SP-49 (cell line): ENCODE results near the genes MTFMT, UBAP1L, HACD3 and LCTL.

DNA sequence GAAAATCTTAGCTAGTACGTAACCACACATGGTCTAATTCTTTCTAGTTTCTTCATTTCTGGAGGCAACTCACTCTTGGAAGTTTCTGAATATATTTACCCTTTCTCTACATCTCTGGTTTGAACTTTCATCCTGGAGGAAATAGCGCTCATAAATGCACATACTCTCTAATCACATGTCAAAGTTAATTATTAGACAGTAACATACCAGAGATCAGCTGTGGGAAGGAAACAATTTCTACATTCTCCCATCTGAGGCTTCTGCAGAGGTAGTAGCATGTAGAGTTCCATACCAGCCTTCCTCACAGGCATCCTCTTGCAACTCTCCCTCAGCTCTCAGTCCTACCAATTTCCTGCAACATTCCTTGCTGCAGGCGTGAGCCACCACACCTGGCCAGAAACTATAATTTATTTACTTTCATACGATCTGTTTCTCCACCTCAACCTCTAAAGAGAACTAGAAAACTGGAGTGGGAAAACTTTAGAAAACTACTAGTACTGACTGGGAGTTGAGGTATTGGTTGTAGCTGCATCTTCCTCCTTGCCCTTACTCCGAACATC lies 132.4 kb downstream of the RBPMS2 start:
- PRO-cap: no peak

DNA sequence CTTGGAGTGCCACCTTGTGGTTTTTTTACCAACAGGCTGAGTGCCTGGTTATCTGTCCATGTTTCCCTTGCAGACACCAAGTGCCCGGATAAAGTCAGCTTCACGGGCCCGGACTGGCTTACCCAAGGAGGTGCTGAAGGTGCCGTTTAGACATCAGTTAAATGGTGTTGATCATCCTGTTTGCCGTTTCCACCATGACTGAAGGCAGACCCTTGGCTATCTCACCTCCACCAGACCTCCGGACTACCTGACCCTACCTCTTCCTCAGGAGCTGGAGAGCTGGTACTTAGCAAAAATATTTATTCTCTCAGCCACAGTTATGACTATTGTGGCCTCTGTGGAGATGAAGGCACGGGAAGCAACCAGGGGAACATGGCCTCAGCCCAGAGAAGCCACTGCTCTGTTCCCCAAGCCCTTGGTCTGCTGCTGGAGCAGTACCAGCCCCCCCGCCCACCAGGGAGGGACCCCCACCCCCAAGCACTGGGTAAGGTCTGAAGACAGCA lies 93.7 kb downstream of the RBPMS2 start:
- PRO-cap: no peak

DNA sequence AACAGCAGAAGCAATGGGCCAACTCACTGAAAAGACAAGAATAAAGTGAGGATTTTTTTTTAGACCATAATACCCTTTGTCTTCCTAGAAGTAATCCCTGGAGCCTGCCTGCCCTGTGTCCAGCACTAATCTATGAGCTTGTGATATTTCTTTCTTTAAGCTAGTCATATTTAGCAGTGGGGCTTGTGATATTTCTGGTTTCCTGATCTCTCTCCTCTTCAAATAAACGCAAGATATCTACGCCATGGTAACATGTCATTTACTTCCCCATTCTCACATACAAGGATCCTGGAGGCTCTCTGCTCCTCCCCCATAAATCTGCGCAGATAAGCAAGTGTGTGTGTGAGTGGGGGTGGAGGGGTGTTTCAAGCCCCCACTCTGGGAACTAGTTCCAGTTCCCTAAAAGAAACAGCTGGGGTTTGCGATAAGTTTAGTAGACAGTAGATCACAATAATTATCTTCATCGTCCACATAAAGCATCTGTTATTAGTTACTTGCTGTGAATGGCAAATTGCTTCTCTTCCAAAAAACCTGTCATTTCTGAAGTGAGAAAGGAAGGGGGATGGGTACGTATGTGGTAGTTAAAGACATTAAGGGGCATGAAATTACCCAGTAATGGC lies 79.9 kb downstream of the RBPMS2 start:
- PRO-cap: no peak

- PRO-cap: bidirectional peak, plus-strand start at chr15:64703432, minus-strand start at chr15:64703215
These were observed 72.5 kb downstream of the RBPMS2 start for GRCh38 chr15:64702405-64703724.

DNA sequence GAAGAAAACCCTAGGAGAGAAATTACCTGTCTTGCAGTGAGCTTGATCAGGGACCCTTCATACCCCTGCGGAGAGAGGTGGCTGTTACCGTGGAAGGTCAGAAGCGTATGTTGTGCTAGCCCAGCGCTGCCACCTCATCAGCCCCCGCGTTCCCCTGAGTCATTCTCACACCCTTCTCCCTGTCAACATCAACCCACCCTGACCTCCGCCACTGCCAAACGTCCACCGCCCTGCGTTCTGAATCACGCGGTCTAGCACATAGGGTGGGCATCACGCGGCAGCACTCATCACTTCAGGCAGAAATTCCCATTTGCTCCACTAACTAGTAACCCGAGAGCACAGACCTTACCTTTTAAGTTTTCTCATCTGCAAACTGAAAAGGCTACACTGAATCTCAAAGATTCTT lies 25.1 kb downstream of the RBPMS2 start:
- PRO-cap: no peak

DNA sequence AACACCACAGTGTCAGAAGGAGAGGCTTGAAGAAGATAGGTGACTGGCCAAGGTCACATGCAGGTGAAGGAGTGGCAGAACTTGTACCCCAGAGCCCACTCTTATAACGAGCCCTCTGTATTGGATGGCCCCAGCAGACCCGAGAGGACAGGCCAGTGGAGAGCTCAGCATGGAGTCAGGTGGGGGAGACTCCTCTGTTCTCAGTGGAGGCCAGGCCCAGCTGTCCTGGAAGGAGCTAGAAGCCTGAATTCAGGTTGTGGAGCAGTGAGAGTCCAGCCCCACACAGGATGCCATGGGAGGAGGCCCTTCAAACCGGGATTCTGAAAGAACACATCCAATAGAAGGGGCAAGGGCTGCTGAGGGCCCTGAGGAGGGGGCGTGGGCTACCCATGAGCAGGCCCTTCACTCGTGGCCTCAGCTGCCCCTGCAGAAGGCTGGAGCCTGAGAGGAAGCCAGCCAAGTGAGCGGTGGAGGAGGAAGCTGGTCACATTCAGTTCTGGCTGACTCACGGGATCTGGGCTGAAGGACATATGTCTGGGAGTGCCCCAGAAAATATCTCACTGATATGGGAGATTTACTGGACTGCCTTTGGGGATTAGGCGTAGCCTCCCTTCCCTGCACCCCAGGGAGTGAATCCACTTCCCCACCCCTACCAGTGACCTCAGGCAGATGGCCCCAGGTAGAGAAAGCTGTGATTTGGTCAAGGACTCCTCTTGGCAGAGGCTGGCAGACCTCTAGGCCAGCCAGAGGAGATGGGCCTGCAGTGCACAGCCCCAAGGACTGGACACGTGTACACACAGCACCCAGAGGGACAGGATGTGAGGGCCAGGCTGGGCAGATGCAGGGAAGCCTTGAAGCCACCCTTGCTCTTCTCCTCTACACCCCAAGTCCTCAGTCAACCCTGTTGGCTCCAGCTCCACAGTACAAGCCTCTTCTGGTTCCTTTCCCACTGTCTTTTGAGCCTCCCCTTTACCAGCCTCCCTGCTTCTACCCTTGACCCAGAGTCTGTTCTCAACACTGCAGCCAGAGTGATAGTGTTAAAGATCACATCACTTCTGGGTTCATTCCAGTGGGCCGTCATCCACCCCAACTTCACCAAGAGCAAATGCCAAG lies 14.3 kb upstream of the ANKDD1A start:
- PRO-cap: no peak

GRCh38 chr15:64963311-64963877 lies 26.3 kb downstream of the SPG21 start:
- PRO-cap: no peak

- PRO-cap: unidirectional peak, minus-strand start at chr15:65029639
These were observed at the start of gene MTFMT for GRCh38 chr15:65028757-65029803. TSS of gene MTFMT (minus strand) at chr15:65029639.

- PRO-cap: no peak
These were observed 3.6 kb upstream of the MTFMT start for GRCh38 chr15:65033043-65033459.

DNA sequence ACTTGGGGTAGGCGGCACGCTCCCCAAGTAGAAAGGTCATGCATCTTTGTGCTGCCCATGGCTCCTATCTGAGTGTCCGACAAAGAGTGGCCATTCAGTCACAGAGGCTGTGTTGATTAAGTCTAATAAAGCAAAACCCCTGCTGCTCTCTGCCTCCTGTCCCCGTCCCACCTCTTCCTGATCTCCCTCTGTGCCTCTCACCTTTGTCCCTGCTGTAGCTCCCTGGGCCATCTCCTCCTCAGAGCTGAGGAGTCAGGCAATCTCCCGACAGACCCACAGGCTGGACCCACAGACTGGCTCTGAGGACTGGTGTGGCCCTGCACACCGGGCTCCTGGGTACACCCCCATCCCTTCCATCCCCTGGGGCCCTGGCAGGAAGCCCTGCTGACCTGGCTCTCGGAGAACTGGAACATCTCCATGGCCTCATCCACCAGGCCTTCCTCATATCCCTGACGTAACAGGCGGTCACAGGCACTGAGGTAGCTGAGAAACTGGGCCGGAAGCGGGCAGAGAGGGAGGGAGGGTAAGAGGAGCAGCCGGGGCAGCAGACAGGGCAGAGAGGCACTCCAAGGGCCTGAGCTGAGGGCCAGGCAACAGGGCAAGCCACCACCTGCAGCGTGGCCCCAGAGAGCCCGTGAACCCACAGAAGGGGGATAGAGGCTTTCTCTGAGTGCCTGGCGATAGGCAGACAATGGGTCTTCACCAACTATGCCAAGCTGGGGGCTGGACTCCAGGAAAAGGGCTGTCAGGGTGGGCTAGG lies 17.7 kb downstream of the KBTBD13 start:
- PRO-cap: no peak

- PRO-cap: no peak
These were observed at the start of gene UBAP1L for GRCh38 chr15:65115138-65115352. TSS of gene UBAP1L (minus strand) at chr15:65115200.

DNA sequence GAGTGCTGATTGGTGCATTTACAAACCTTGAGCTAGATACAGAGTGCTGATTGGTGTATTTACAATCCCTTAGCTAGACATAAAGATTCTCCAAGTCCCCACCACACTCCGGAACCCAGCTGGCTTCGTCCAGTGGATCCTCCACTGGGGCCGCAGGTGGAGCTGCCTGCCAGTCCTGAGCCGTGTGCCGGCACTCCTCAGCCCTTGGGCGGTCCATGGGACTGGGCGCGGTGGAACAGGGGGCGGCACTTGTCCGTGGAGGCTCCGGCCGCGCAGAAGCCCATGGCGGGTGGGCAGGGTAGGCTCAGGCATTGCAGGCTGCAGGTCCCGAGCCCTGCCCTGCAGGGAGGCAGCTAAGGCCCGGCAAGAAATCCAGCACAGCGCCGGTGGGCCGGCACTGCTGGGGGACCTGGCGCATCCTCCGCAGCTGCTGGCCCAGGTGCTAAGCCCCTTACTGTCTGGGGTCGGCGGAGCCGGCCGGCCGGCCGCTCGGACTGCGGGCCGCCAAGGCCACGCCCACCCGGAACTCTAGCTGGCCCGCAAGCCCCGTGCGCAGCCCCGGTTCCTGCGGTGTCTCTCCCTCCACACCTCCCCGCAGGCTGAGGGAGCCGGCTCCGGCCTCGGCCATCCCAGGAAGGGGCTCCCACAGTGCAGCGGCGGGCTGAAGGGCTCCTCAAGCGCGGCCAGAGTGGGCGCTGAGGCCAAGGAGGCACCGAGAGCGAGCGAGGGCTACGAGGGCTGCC lies 14.4 kb upstream of the PARP16 start:
- PRO-cap: no peak

DNA sequence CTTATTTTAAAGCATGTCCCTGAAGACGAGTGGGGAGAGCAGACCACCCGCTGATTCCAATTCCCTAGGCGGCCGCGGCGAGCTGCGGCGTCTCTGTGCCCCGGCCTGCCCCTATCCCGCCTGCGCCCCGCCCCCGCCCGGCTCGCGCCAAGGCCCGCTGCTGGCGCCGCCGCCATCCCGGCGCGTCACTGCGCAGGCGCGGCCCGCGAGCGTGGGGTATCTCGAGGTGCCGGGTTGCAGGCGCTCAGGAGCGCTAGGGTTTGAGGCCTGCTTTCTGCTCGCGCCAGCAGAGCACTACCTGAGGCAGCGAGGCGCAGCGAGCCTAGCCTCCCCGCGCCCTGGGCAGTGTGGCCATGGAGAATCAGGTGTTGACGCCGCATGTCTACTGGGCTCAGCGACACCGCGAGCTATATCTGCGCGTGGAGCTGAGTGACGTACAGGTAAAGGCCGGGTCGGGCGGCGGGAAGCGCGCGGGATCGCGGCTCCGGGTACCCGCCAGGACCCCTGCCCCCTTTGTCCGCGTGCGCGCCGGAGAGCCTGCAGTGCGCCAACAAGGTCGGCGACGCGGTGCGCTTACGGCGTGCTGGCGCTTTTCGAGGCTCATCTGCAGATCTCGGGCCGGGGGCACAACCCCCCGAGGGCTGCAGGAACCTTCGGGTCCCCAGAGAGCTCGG lies at the start of gene HACD3:
Gene HACD3, plus strand, starts transcription at position 185 of the 674 bp plus-strand sequence.
- PRO-cap: bidirectional peak, plus-strand start at position 208 of the sequence, minus-strand start at position 124 of the sequence

GRCh38 chr15:65530953-65531514 lies 771 bp downstream of the HACD3 start:
- PRO-cap: no peak

DNA sequence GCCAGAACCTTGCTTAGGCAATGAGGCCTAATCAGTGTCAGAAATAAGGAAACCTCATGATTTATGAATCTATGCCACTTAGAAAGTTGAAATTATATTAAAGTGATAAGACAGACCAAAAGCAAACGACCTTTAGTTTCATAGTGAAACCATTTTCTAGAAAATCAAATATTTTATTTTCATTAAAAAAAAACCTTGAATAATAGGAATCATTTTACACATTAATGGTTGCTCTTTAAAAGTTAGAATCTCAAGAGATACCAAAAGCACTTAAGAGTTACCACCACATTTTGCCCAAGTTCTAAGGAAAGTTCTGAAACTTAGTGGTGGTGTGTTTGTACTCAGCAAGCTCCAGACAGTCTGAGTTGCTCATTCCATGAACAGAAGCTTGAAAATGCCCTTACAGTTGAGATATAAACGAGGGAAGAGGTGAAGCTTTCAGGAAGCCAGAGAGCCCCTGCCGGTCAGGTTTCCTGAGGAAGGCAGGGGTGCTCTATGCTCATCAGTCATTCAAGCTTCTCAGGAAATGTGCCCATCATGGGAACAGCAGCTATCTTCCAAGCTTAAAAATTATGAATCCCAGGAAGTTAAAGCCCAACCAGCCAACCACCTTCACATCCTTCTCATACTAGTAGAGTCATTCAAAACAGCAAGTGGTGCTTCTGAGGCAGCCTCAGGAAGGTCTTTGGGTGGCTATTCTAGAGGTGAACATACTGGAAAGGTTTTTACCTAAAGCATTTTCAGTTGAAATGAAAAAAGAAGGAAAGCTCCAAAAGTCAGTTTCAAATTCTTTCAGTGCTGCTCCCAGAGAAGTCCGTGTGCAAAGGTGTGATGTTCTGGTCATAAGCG lies 32.1 kb downstream of the INTS14 start:
- PRO-cap: no peak

- PRO-cap: no peak
These were observed 2.1 kb downstream of the DENND4A start for GRCh38 chr15:65789782-65790586.

GRCh38 chr15:66387711-66387791 lies 839 bp downstream of the MAP2K1 start:
- PRO-cap: no peak

DNA sequence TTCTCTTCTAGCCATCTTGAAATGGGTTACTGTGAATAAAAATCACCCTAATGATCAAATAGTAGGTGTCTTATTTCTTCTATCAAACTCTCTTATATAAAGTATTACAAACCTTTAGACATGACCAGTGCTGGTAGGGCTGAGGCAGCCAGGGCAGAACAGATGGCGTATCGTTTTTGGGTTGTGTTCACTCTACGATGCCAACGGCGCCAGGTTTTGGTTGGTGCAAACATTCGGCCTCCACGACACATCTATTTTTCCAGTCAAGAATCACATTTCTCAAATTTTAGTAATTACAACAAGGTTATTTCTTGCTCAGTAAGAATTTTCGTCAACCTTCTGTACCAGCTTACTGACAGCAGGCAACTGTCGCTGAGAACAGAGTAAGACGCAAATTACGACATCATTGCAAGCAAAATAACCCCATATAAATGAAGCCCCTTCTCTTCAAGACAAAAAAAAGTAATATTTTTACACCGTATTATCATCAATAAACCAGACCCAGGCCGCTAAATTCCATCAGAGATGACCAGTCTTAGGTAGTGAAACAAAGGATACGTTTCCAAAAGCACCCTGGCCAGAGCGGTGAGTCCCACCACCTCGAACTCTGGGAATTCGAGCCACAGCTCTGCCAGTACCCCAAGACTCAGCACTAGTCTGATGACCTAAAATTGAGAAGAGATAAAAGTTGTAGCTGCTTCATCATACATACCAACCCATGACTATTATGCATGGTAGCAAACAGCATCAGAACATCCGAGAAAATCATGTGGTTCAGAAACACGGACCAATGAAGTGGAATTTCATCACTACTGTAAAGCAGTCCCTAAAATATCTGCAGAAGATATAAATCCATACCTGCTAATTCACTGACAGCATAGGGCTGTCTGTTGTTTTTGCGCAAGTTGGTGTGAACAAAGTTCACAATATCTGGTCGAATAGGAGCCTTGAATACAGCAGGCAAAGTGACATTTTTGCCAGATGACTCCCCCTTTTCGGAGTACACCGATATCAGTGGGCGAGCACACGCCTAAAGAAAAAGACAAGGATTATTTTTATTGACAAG lies 1.8 kb downstream of the RPL4 start:
- PRO-cap: no peak

- PRO-cap: no peak
These were observed at the start of gene LCTL for GRCh38 chr15:66565655-66566112. TSS of gene LCTL (minus strand) at chr15:66565998.

DNA sequence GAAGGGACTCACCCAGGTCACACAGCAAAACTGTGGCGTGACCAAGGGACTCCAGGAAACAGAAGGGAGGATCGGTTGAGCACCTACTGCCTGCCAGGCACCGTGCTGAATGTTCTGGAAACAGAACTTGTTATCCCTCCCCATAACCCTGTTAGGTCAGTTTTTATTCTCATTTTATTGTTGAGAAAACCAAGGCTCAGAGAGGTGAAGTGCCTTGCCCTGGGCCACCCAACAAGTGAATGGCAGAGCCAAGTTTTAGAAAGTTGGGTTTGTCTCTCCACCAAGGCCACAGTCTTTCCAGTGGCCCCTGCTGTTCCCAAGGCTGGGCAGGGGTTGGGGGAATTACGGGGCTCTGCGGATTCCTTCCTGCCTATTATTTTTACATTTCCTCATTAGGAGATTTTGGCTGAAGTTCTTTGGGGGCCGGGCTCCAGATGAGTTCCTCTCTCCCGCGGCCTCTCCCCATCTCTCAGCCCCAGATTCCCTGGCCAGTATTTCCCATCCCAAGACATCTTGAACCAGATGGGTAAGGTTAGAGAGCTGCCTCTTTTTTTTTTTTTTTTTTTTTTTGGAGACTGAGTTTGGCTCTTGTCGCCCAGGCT lies 44.1 kb upstream of the SMAD6 start:
- PRO-cap: no peak